Measurements from ENCODE around the genes CDK17, CFAP54, SLC25A3, ANKS1B, SLC17A8 and CHPT1.

- PRO-cap = bidirectional peak, plus-strand start at chr12:96400668, minus-strand start at chr12:96400562
- RRBS = 3% methylated on average over 27 of the region's 52 CpGs
Measured at GRCh38 chr12:96400377-96400792, at the start of gene CDK17. CDK17 (minus strand) TSS chr12:96400439.

DNA sequence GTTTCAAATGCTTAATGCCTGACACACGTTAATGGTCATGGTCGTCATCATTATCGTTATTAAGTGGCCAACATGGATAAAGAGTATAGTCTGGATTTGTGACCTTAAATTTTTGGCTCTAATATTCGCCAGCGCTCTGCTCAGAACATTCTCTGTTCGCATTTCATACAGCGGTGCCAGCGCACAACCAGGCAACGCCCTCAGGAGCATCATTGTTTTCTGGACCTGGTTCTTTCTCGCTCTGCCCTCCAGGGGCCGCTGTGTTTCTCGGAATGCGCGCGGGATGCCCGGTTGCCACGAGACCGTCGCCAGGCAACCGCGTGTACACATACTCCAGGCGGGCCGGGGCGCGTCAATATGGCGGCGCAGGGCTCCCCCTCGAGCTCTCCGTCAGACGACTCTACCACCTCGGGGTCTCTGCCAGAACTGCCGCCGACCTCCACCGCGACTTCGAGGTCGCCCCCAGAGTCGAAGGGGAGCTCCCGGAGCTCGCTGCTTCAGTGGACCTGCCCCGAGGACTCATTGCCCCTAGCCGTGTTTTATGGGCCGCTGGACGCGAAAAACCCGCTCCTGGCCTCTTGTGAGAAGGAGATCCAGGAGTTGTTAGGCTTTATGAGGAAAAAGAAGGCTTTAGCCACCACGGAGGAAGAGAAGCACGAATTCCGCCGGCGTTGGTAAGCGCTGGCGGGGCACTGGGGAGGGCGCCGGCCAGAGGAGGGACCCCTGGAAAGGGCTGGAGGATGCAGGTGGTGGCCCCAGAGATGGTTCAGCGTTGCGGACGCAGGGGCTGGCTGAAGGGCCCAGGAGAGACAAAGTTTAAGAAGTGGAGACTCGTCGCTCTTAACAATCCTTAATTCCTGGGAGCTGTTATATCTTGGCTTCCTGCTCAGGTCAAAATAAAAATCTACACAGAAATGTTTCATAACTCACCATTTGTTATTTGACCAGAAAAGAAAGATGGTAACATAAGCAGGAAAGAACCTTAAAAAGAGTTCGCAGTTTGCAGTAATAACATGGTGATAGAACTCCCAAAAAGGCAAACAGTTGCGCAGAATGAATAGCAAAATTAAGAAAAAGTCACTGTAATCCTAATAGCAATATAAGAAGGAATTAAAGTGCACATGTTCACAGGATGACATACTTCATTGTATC, at the start of gene CFAP54:
CFAP54 (plus strand) TSS at position 325 of the 1,152 bp plus-strand sequence.
- PRO-cap = unidirectional peak, plus-strand start at position 355 of the sequence
- RRBS = 34% methylated on average over 14 of the region's 62 CpGs

- PRO-cap = no peak
- RRBS = no CpG with 5 or more reads among the region's 10 CpGs
Measured at GRCh38 chr12:96908095-96908694, 1.1 kb downstream of the NEDD1 start.

DNA sequence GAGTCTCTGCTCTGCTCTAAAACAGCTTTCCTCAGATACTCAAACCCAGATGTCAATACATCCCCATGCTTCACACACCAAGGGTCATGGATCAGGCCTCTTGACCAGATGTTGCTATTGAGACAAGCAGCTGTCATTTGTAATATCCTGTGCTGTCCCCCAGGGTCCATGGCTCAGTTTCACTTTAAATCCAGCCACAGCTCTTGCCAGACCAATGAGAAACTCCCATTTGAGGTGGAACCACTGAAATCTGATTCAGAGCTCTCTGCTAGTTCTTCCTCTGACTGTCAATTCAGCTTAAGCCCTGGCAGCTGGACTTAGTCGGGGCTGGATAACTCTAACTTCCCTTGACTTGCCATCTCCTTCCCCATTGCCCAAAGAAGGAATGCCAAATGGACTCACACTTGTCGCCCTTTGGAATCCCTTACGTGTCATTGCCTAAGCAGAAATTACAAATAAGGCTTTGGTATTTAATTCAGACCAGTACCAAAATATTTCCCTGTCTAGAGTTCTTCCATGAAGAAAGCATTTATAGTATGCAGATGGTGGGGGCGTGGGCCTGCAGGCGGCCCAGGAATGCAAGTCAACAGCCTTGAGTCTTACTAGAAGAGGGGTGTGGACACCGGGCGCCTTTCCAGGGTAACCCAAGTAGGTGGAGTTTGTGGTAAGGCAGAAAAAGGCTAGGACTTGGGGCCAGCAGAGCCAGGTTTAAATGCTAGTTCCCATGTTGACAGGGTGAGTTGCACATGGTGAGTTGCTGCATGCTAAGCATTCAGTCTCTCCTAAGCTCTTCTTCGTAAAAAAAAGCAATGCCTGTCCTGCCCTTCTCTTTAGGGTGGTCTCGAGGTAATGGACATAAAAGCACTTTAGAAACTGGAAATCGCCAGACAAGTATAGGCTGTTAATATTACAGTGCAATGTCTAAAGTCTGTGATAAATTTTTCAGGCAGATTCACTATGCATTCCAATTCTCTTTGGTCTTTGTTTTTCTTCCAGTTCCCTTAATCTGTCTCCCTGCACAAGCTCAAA, 96.8 kb upstream of the TMPO start:
- PRO-cap = unidirectional peak, plus-strand start at position 672 of the sequence; unidirectional peak, plus-strand start at position 711 of the sequence
- RRBS = no CpG with 5 or more reads among the region's 10 CpGs

DNA sequence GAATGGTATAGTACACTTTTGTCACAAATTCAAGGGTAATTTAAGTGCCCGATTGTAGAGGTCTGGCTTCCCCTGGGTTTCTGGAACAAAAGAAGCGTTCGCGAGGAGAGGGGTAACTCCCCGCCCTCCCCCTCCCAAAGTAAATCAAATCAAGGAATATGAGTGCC, 526 bp upstream of the TMPO start:
- PRO-cap = no peak
- RRBS = no CpG with 5 or more reads among the region's 5 CpGs

GRCh38 chr12:98578801-98579379, 14.6 kb upstream of the SLC25A3 start:
- PRO-cap = no peak
- RRBS = no CpG with 5 or more reads among the region's 4 CpGs

- PRO-cap = bidirectional peak, plus-strand start at chr12:98593686, minus-strand start at chr12:98593486
- RRBS = 3% methylated on average over 15 of the region's 80 CpGs
Measured at GRCh38 chr12:98593568-98594670, at the start of gene SLC25A3. SLC25A3 (plus strand) TSS chr12:98593686.

DNA sequence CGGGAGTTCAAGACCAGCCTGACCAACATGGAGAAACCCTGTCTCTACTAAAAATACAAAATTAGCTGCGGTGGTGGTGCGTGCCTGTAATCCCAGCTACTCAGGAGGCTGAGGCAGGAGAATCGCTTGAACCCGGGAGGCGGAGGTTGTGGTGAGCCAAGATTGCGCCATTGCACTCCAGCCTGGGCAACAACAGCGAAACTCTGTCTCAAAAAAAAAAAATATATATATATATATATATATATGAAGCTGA, 10.5 kb downstream of the SLC25A3 start:
- PRO-cap = no peak
- RRBS = no CpG with 5 or more reads among the region's 8 CpGs

DNA sequence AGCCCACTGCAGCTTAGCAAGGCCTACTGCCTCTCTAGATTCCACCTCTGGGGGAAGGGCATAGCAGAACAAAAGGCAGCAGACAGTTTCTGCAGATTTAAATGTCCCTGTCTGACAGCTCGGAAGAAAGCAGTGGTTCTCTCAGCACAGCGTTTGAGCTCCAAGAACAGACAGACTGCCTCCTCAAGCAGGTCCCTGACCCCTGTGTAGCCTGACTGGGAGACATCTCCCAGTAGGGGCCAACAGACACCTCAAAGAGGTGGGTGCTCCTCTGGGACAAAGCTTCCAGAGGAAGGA, 409.2 kb upstream of the GARIN6 start:
- PRO-cap = no peak
- RRBS = no CpG with 5 or more reads among the region's 2 CpGs

GRCh38 chr12:99984157-99985332, at the start of gene ANKS1B:
ANKS1B (minus strand) TSS chr12:99984936.
- PRO-cap = no peak
- RRBS = 3% methylated on average over 10 of the region's 108 CpGs

GRCh38 chr12:100339610-100340274, 17.1 kb upstream of the SLC17A8 start:
- PRO-cap = no peak
- RRBS = no CpG with 5 or more reads among the region's 1 CpG

DNA sequence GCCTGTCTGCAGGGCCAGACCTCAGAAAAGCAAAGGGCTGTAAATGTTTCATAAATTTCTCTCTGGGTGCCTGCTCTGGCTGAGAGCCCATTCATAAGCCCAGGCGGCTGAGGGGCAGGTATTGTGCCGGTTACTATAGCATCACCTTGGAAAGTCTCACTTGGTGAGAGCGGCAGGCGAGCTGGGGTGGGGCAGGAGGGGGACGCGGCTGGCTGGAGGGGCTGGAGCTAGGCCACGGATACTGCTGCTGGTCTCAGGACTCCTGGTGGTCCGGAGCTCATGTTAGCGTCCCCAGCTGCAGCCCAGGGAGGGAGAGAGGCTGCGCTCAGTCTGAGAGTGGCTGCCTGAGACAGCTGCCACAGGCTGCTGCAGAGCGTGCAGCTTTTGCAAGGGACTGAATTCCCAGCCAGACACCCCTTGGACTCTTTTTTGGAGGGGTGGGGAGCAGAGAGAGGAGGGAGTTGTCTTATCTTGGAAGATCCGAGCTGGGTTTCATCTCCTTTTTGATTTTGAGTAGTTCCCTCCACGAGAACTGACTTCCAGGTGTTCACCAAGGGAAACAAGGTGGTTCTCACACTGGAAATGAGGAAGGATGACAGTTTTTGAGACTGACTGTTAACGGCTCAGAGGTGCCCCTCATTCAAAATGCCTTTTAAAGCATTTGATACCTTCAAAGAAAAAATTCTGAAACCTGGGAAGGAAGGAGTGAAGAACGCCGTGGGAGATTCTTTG, at the start of gene SLC17A8:
SLC17A8 (plus strand) TSS at position 328 of the 732 bp plus-strand sequence.
- PRO-cap = no peak
- RRBS = no CpG with 5 or more reads among the region's 16 CpGs

- PRO-cap = no peak
- RRBS = no CpG with 5 or more reads among the region's 5 CpGs
Measured at GRCh38 chr12:100593358-100594343, 20.2 kb downstream of the GAS2L3 start.

GRCh38 chr12:100795178-100795969, 798 bp downstream of the ANO4 start:
- PRO-cap = no peak
- RRBS = 53% methylated on average over 2 of the region's 11 CpGs

- PRO-cap = no peak
- RRBS = no CpG with 5 or more reads among the region's 3 CpGs
Measured at GRCh38 chr12:101312993-101313863, 33.3 kb downstream of the UTP20 start.

DNA sequence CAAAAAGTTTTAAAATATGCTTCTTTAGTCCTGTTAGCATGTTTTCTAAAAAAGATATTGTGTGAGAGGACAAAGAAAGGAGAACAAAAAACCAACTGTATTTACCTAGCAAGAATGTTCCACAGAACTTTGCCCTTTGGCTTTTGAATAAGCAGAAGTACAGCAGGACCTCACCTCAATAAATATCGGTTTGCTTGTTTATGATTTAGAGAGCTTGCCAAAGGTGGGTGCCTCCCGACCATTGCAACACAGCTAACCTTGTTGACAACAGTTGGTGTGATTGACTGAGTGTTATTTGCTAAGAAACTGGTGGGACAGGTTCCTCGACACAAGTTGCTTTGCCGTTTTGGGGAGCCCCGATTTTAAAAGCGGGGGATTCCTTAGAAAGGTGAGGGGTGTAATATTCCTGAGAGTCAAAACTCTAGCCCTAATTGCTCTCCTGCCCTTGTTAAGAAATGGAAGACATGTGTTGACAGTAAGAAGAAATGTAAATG, 13.6 kb downstream of the MYBPC1 start:
- PRO-cap = bidirectional peak, plus-strand start at position 301 of the sequence, minus-strand start at position 131 of the sequence
- RRBS = no CpG with 5 or more reads among the region's 6 CpGs

- PRO-cap = no peak
- RRBS = no CpG with 5 or more reads among the region's 4 CpGs
Measured at GRCh38 chr12:101617048-101617434, 22.3 kb downstream of the MYBPC1 start.

DNA sequence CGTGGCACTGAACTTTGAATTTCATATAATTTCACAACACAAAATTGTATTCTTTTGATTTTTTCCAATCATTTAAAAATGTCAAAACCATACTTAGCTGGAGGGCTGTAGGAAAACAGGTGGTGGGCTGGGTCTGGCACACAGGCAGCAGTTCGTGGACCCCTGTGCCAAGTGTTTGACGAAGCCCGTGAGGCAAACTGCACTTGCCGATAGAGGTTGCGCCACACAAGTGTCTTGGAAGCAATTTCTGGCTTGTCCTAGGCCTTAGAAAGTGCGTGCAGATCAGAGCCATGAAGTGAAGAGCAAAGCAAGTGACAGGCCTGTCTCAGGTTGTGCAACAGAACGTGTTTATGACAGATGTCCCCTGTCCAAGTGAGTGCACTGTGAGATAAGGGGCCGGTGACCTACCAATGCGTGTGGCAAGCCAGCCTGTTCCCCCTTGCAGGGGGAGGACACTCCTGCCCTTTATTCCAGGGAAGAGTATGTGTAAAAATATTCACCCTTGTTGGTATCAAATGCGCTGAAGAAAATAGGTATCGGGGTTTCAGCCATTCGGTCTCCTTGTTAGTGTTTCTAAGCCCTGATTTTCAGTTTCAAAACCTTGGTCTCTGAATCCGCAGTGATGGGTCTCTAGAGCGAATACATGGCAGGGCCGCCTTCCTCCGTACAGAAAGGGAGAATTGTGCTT, 747 bp upstream of the CHPT1 start:
- PRO-cap = no peak
- RRBS = no CpG with 5 or more reads among the region's 17 CpGs

- PRO-cap = bidirectional peak, plus-strand start at chr12:101697670, minus-strand start at chr12:101697528; unidirectional peak, minus-strand start at chr12:101698006
- RRBS = 3% methylated on average over 20 of the region's 64 CpGs
Measured at GRCh38 chr12:101697548-101698027, at the start of gene CHPT1. CHPT1 (plus strand) TSS chr12:101697640.

GRCh38 chr12:101764108-101765505, 25.3 kb upstream of the SYCP3 start:
- PRO-cap = no peak
- RRBS = no CpG with 5 or more reads among the region's 13 CpGs